GM12878 (cell line): ENCODE measurements around the genes ACER1 and KHSRP.

- RAMPAGE, long total RNA: no peak
- RRBS, 2 experiments: 100% methylated on average over 1 to 6 of the region's 21 CpGs
CAGE:
- cytosol, long polyA minus RNA: no peak
- cytosol, long polyA plus RNA: no peak
- long polyA plus RNA: no peak
- nucleolus, long total RNA: no peak
- nucleus, long polyA plus RNA: no peak
- nucleus, long total RNA: no peak
These were observed 40.5 kb downstream of the MLLT1 start for GRCh38 chr19:6239181-6239746.

DNA sequence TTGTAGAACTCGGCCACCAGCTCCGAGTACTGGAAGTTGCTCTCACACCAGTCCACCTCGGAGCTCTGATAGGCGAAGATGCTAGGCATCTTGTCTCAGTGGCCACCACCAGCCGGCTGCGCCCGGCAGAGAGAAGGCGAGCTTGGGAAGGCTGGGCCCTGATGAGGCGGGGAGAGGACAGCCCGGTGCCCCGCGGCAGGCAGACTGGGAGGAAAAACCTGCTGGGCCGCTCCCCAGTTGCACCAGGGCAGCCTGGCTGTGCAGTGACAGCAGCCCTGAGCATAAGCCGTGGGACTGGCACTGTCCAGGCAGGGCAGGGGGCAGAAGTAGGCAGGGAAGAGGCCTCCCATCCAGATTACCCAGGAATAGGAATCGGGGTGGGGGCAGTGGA, at the start of gene ACER1:
TSS of gene ACER1 (minus strand) at position 150 of the 391 bp plus-strand sequence.
- RAMPAGE, long total RNA: no peak
- RRBS, 2 experiments: 83 to 90% methylated on average over 4 of the region's 15 CpGs
CAGE:
- cytosol, long polyA minus RNA: no peak
- cytosol, long polyA plus RNA: no peak
- long polyA plus RNA: no peak
- nucleolus, long total RNA: no peak
- nucleus, long polyA plus RNA: no peak
- nucleus, long total RNA: no peak

- RAMPAGE, long total RNA: no peak
- RRBS, 2 experiments: no CpG with 5 or more reads among the region's 17 CpGs
CAGE:
- cytosol, long polyA minus RNA: no peak
- cytosol, long polyA plus RNA: no peak
- long polyA plus RNA: no peak
- nucleolus, long total RNA: no peak
- nucleus, long polyA plus RNA: no peak
- nucleus, long total RNA: no peak
These were observed 886 bp upstream of the GTF2F1 start for GRCh38 chr19:6393857-6394242.

- RAMPAGE, long total RNA: no peak
- RRBS, 2 experiments: 62 to 100% methylated on average over 1 to 6 of the region's 11 CpGs
CAGE:
- cytosol, long polyA minus RNA: no peak
- cytosol, long polyA plus RNA: no peak
- long polyA plus RNA: no peak
- nucleolus, long total RNA: no peak
- nucleus, long polyA plus RNA: no peak
- nucleus, long total RNA: no peak
These were observed 12.4 kb downstream of the KHSRP start for GRCh38 chr19:6412168-6412562.

- RAMPAGE, long total RNA: no peak
- RRBS, 2 experiments: no CpG with 5 or more reads among the region's 30 CpGs
CAGE:
- cytosol, long polyA minus RNA: no peak
- cytosol, long polyA plus RNA: no peak
- long polyA plus RNA: no peak
- nucleolus, long total RNA: no peak
- nucleus, long polyA plus RNA: no peak
- nucleus, long total RNA: no peak
These were observed 6.3 kb downstream of the KHSRP start for GRCh38 chr19:6418197-6418902.

- RAMPAGE, long total RNA: no peak
- RRBS, 2 experiments: 1 to 2% methylated on average over 11 of the region's 120 CpGs
CAGE:
- cytosol, long polyA minus RNA: no peak
- cytosol, long polyA plus RNA: start-site peak on the minus strand at chr19:6424753-6424862, 283 and 101 reads in 2 replicates
- long polyA plus RNA: start-site peak on the minus strand at chr19:6424500-6424572, 11 and 6 reads in 2 replicates
- nucleolus, long total RNA: start-site peak on the minus strand at chr19:6424781-6424799, 121 reads
- nucleus, long polyA plus RNA: start-site peak on the minus strand at chr19:6424706-6424853, 86 and 221 reads in 2 replicates
- nucleus, long total RNA: no peak
These were observed at the start of gene KHSRP for GRCh38 chr19:6424169-6425037. Gene KHSRP, minus strand, starts transcription at chr19:6424811.

GRCh38 chr19:6425982-6426585, 1.5 kb upstream of the KHSRP start:
- RAMPAGE, long total RNA: no peak
- RRBS, 2 experiments: no CpG with 5 or more reads among the region's 13 CpGs
CAGE:
- cytosol, long polyA minus RNA: no peak
- cytosol, long polyA plus RNA: no peak
- long polyA plus RNA: no peak
- nucleolus, long total RNA: start-site peak on the plus strand at chr19:6426174-6426221, 8 reads
- nucleus, long polyA plus RNA: no peak
- nucleus, long total RNA: no peak

DNA sequence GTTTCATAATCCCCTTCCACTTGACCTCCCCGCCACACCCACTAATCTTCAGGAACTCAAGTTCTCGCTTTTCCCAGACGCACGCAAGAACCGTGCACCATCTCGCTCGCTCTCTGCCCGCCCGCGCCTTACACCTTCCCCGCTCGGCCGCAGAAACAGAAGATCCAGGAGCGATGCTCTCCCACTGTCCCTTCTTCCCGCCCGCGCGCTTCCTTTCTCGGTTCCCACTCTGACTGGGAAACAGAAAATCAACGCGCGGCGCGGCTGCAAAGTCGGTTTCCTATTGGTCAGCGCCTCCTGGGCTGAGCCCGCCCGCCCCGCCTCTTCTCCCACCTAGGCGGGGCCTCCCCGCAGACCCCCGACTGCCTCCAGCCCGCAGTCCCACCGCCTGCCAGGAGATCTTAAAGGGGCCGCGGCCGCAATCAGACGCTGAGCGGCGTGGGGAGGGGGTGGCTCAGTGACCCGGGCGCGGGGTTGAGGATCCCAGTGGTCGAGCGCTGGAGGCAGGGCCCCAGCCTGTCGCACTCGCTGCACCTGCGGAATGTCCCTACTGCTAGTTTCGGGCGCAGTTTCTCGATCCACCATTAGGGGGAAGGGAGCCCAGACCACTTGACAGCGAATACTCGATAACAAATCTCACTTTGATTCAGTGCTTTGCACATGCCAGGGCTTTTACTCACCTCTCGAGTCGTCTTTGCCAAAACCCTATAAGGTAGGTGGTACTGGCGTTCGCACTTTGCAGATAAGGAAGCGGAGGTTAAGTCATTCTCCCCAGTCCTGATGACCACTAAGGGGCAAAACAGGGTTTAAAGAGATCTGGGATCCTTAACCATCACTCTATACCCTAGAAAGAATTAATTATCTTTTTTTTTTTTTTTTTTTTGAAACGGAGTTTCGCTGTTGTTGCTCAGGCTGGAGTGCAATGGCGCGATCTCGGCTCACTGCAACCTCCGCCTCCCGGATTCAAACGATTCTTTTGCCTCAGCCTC, 767 bp upstream of the SLC25A23 start:
- RAMPAGE, long total RNA: no peak
- RRBS, 2 experiments: no CpG with 5 or more reads among the region's 66 CpGs
CAGE:
- cytosol, long polyA minus RNA: no peak
- cytosol, long polyA plus RNA: no peak
- long polyA plus RNA: no peak
- nucleolus, long total RNA: no peak
- nucleus, long polyA plus RNA: no peak
- nucleus, long total RNA: no peak

- RAMPAGE, long total RNA: no peak
- RRBS, 2 experiments: no CpG with 5 or more reads among the region's 8 CpGs
CAGE:
- cytosol, long polyA minus RNA: no peak
- cytosol, long polyA plus RNA: no peak
- long polyA plus RNA: no peak
- nucleolus, long total RNA: no peak
- nucleus, long polyA plus RNA: no peak
- nucleus, long total RNA: no peak
These were observed 16.5 kb upstream of the TNFSF14 start for GRCh38 chr19:6686378-6686944.

DNA sequence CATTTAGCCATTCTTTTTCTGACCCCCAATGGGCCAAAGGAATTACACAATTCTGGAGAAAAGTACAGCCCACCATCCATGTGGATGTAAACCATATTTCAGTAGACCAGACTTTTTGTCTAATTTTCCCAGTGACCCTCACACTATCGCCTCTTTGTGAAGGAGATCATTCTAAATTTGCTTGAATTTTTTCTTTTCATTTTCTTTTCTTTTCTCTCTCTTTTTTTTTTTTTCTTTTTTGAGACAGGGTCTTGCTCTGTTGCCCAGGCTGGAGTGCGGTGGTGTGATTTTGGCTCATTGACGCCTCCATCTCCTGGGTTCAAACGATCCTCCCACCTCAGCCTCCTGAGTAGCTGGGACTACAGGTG, 15.3 kb downstream of the C3 start:
- RAMPAGE, long total RNA: no peak
- RRBS, 2 experiments: no CpG with 5 or more reads among the region's 4 CpGs
CAGE:
- cytosol, long polyA minus RNA: no peak
- cytosol, long polyA plus RNA: no peak
- long polyA plus RNA: no peak
- nucleolus, long total RNA: no peak
- nucleus, long polyA plus RNA: no peak
- nucleus, long total RNA: no peak

GRCh38 chr19:6743760-6744813, 4.6 kb downstream of the TRIP10 start:
- RAMPAGE, long total RNA: no peak
- RRBS, 2 experiments: no CpG with 5 or more reads among the region's 25 CpGs
CAGE:
- cytosol, long polyA minus RNA: no peak
- cytosol, long polyA plus RNA: no peak
- long polyA plus RNA: no peak
- nucleolus, long total RNA: no peak
- nucleus, long polyA plus RNA: no peak
- nucleus, long total RNA: no peak

DNA sequence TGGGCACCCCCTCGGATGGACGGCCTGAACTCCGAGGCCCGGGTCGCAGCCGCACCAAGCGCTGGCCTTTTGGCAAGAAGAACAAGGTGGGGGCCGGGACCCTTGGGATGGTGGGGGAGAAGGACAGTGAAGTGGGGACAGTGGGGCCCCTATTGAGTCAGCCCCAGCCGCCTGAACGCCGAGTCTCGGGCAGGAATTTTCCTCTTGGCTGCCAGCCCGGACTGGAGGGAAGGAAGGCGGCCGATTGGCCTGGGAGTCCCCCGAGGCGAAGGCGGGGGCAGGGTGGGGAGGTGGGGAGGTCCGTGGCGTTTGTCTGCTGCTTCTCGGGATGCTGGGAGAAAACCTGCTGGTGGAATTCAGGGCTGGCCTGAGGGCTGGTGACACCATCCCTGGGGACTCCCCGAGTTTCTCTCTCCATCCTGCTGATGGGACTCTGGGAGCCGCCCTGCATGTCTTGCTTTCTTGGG, 5.5 kb downstream of the TRIP10 start:
- RAMPAGE, long total RNA: no peak
- RRBS, 2 experiments: 97 to 99% methylated on average over 5 to 8 of the region's 23 CpGs
CAGE:
- cytosol, long polyA minus RNA: no peak
- cytosol, long polyA plus RNA: no peak
- long polyA plus RNA: no peak
- nucleolus, long total RNA: no peak
- nucleus, long polyA plus RNA: no peak
- nucleus, long total RNA: no peak

GRCh38 chr19:6745864-6746758, 6.6 kb downstream of the TRIP10 start:
- RAMPAGE, long total RNA: no peak
- RRBS, 2 experiments: 92 to 95% methylated on average over 7 of the region's 39 CpGs
CAGE:
- cytosol, long polyA minus RNA: no peak
- cytosol, long polyA plus RNA: no peak
- long polyA plus RNA: no peak
- nucleolus, long total RNA: no peak
- nucleus, long polyA plus RNA: no peak
- nucleus, long total RNA: no peak

GRCh38 chr19:7112882-7113716, 43.6 kb downstream of the ZNF557 start:
- RAMPAGE, long total RNA: no peak
- RRBS, 2 experiments: no CpG with 5 or more reads among the region's 8 CpGs
CAGE:
- cytosol, long polyA minus RNA: no peak
- cytosol, long polyA plus RNA: no peak
- long polyA plus RNA: no peak
- nucleolus, long total RNA: no peak
- nucleus, long polyA plus RNA: no peak
- nucleus, long total RNA: no peak

GRCh38 chr19:7267917-7268580, 26.2 kb downstream of the INSR start:
- RAMPAGE, long total RNA: no peak
- RRBS, 2 experiments: 98 to 100% methylated on average over 2 of the region's 18 CpGs
CAGE:
- cytosol, long polyA minus RNA: no peak
- cytosol, long polyA plus RNA: no peak
- long polyA plus RNA: no peak
- nucleolus, long total RNA: no peak
- nucleus, long polyA plus RNA: no peak
- nucleus, long total RNA: no peak

GRCh38 chr19:7292217-7292859, 1.9 kb downstream of the INSR start:
- RAMPAGE, long total RNA: no peak
- RRBS, 2 experiments: 20% methylated on average over 2 of the region's 16 CpGs; no CpG with 5 or more reads in 1 of the 2 experiments
CAGE:
- cytosol, long polyA minus RNA: no peak
- cytosol, long polyA plus RNA: no peak
- long polyA plus RNA: no peak
- nucleolus, long total RNA: no peak
- nucleus, long polyA plus RNA: no peak
- nucleus, long total RNA: no peak

GRCh38 chr19:7483685-7484124, 5.1 kb downstream of the PEX11G start:
- RAMPAGE, long total RNA: no peak
- RRBS, 2 experiments: no CpG with 5 or more reads among the region's 19 CpGs
CAGE:
- cytosol, long polyA minus RNA: no peak
- cytosol, long polyA plus RNA: no peak
- long polyA plus RNA: no peak
- nucleolus, long total RNA: no peak
- nucleus, long polyA plus RNA: no peak
- nucleus, long total RNA: no peak

- RAMPAGE, long total RNA: no peak
- RRBS, 2 experiments: no CpG with 5 or more reads among the region's 18 CpGs
CAGE:
- cytosol, long polyA minus RNA: no peak
- cytosol, long polyA plus RNA: no peak
- long polyA plus RNA: no peak
- nucleolus, long total RNA: no peak
- nucleus, long polyA plus RNA: no peak
- nucleus, long total RNA: no peak
These were observed 2.9 kb upstream of the TEX45 start for GRCh38 chr19:7494235-7495102.

GRCh38 chr19:7506356-7506854, 9.1 kb downstream of the TEX45 start:
- RAMPAGE, long total RNA: no peak
- RRBS, 2 experiments: 4 to 35% methylated on average over 1 of the region's 9 CpGs
CAGE:
- cytosol, long polyA minus RNA: no peak
- cytosol, long polyA plus RNA: no peak
- long polyA plus RNA: no peak
- nucleolus, long total RNA: no peak
- nucleus, long polyA plus RNA: no peak
- nucleus, long total RNA: no peak

DNA sequence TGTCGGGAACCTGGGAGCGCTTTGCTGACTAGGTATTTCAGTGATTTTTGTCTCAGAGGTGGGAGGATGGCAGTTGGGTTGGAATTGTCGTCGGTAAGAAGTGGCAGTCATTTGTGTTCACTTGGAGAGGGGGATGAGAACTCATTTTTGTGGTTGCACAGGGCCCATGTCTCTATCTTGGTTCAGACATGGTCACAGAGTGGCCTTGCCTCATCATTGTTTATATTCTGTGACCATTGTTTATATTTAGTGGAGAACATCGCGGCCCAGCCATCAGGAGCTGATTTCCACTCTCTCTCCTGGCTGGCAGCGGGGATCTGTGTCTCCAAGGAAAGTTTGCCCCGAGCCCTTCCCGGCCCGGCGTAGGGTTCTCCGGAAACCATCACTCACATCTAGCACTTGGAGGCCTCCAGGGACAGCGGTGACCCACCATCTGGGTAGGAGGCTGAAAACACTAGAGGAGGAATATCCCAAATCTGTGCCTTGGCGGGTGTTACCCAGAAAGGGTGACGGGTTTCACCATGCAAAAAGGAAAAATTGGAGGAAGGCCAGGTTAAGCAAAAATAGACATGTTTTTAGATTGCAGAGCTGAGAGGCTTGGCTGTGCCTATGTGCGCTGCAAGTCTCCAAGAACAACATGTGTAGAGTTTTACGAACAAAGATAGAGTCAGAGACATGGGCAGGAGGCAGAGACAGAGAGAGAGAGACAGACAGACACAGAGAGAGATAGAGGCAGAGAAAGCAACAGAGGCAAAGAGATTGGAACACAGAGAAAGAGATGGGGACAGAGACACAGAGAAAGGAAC, 730 bp upstream of the ZNF358 start:
- RAMPAGE, long total RNA: no peak
- RRBS, 2 experiments: no CpG with 5 or more reads among the region's 17 CpGs
CAGE:
- cytosol, long polyA minus RNA: no peak
- cytosol, long polyA plus RNA: no peak
- long polyA plus RNA: no peak
- nucleolus, long total RNA: no peak
- nucleus, long polyA plus RNA: no peak
- nucleus, long total RNA: no peak